Tongue (tissue), 2 donors: ENCODE measurements around the genes PRUNE1 and VPS72.

- RAMPAGE, long total RNA: no peak
Measured at GRCh38 chr1:150573415-150573755, 6.0 kb downstream of the MCL1 start.

GRCh38 chr1:150576267-150576664 is 3.1 kb downstream of the MCL1 start:
- RAMPAGE, long total RNA: no peak

GRCh38 chr1:150614041-150614498 is 15.3 kb downstream of the ENSA start:
- RAMPAGE, long total RNA: no peak

- RAMPAGE, long total RNA: no peak
Measured at GRCh38 chr1:150809660-150810067, 1.6 kb upstream of the CTSK start.

GRCh38 chr1:150875560-150875838 is 900 bp downstream of the ARNT start:
- RAMPAGE, long total RNA: no peak

- RAMPAGE, long total RNA: no peak
Measured at GRCh38 chr1:151008060-151008890, at the start of gene PRUNE1. PRUNE1 (plus strand) TSS chr1:151008449.

DNA sequence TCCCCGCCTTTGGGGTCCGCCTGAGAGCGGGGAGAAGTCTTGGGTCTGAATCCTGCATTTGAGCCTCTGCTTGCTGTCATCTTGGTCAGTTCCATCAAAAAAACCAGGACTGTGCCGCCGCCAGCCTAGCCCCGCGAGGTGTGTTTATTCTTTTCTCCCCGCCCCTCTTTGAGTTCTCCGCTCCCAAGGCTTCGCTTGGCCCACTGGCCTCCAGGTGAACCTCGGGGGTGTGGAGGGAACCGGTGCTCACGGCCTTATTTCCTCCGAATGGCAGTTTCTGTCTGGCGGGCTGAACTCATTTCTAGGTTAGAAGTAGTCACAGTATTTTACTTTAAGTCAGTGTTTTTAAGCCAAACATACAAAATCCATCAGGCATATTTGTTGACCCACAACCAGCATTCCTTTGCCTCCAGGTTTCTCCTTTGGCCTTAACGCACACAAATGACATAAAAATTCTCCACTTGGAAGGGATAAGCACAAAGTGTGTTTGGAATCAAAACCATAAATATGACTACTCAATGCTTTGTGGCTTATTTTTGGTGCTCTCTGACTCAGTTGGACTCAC is 724 bp downstream of the PRUNE1 start:
- RAMPAGE, long total RNA: no peak

DNA sequence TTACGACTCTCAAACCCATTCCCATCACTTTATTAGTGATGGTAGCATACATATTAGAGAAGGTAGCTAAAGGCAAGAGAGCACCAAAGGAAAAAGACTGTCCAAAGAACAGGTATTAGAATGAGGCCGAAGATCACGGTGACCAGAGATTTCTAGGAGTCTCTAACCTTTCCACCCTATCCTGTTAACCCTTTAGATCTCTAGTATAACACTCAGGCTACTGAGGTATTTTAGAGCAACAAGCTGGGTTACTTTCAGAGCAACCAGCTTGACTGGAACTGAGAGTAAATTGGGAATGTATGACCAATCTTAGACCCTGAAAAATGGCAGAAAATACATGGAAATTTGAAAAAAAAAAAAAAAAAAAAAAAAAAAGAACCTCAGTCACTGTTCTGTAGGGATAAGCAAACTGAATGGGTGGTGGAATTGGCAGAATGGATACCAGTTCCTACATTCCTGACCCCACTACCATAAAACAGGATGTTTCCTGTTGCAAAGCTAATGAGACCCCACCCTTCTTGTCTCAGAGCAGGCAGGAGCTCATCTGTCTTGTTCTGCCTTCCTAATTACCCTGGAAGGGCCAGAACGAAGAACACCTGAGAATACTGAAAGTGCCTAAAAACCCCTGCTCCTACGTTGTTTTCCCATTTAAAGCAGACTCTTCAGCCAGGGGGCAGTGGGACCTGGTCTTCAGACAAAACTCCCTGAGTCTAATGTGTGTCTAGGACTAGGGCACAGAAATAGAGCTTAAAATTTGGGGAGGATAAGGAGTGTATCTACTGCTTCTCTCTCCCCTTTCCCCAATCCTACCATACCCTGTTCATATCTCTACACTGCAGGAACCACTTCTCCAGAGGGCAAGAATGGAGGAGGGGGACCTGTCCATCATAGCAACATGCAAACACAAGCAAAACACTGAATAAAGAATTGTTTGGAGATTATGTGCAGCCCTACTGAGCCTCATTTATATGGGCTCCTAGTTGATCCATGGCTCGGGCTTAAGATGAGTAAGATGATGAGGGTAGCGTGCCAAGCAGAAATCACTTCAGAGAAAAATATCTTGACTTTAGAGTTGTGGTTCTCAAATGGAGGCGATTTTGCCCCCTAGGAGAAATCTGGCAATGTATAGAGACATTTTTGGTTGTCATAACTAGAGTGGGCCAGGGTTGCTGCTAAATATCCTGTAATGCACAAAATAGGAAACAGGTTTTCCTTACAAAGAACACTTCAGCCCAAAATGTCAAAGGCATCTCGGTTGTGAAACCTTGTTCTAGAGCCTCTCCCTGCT is 3.9 kb downstream of the C1orf56 start:
- RAMPAGE, long total RNA: no peak

- RAMPAGE, long total RNA: start-site peak on the minus strand at chr1:151190156-151190191, 327 and 132 reads in 2 replicates
Measured at GRCh38 chr1:151189462-151190465, at the start of gene VPS72. VPS72 (minus strand) TSS chr1:151190197.

DNA sequence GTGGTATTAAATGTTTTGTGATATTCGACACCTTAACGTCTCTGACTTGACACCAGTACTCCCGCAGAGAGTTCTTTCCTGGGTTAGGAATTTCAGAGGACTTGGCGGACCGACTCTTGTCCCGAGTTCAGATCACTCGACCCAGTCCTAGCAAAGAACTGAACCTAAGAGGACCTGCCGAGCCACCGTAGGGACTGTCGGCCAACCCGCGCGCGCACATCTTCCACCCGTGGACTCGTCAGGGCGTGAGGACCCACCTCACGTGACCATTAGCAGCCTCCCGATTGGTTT is 213 bp upstream of the PIP5K1A start:
- RAMPAGE, long total RNA: no peak

DNA sequence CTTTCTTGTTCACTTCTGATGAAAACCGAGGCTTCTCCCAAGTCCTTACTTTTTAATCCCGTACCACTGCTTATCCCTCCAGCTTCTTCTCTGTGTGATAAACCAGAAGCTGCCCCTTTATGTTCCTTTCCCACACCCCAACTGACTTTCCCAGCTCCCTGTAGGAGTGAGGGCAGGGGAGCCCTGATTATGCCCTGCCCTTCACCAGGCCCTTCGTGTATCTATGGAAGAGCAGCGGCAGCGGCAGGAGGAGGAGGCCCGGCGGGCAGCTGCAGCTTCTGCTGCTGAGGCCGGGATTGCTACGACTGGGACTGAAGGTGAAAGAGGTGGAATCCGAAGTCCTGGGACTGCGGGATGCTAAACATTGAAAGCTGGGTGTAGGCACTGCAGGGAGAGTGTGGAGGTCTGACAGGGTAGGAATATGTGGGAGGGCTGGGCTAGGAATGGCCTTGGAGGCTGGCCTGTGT is 11.3 kb downstream of the PSMD4 start:
- RAMPAGE, long total RNA: no peak

- RAMPAGE, long total RNA: no peak
Measured at GRCh38 chr1:151309869-151310425, 17.3 kb downstream of the PI4KB start.

GRCh38 chr1:151340742-151341368 is 6.2 kb downstream of the RFX5 start:
- RAMPAGE, long total RNA: no peak

DNA sequence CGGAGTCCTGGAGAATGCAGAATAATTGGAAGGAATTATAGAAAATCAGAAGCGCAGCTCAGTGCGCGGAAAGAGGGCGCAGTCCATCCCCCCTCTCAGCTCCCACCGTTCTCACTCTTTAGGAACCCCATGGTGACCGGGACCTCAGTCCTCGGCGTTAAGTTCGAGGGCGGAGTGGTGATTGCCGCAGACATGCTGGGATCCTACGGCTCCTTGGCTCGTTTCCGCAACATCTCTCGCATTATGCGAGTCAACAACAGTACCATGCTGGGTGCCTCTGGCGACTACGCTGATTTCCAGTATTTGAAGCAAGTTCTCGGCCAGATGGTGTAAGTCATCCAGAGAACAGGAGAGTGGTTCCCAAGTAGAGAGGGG is 473 bp downstream of the PSMB4 start:
- RAMPAGE, long total RNA: no peak

DNA sequence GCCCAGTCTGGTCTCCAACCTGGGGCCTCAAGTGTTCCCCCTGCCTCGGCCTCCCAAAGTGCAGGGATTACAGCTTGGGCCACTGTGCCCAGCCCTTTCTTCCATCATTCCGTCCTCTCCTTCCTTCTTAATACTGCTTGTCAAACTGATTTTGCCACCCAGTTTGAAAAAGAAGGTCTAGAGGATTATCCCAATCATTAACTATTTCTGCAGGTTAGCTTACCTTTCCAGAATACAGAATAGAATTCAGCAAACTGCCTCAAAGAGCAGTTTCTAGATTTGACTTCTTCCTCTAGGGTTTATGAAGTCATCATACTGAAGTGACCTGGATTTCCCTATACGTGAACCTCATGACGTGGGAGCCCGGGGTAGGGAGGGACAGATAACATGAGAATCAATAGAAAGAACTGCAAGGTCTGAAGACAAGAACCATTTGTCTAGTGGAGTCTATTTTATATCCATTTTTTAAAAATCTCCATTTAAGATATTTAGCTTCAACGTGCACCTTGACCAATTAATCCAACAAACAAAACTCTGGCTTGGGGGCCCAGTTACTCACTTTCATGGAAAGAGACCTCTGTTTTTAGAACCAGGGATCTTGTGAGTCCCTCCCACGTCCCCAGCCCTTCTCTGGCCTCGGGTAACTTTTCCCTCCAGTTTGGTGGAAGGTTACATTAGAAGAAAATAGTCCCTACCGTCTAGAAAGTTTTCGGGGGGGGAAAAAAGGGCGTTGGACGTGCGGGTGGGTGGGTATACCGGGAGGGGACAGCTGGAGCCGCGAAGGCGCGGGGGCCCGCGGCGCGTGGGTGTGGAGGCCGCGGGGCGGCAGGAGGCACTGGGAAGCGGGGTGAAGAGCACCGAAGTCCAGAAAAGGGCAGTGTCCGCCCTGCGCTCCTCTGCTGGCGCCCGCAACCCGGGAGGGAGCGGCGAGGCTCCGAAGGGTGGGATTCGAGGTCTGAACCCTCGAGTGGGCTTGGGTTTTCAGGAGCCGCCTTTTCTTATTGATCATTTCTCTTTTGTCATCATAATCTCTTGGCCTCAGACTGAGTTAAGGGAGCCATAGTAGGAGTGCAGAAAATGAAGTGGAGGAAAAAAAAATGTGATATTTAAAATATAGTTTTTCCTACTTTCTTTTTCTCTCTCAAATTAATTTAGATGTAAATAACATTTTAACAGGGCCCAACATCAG is 13.8 kb upstream of the POGZ start:
- RAMPAGE, long total RNA: no peak

DNA sequence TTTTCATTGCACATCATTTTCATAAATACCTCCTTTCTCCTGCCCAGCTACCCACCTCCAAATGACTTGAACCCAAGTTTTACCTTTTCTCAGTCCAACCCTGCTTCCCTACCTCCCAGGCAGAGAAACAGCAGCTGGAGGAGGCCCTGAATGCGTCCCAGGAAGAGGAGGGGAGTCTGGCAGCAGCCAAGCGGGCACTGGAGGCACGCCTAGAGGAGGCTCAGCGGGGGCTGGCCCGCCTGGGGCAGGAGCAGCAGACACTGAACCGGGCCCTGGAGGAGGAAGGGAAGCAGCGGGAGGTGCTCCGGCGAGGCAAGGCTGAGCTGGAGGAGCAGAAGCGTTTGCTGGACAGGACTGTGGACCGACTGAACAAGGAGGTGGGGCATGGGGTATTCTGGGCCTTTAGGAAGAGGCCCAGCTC is 9.7 kb upstream of the TUFT1 start:
- RAMPAGE, long total RNA: no peak

GRCh38 chr1:151540034-151540258 is 163 bp upstream of the TUFT1 start:
- RAMPAGE, long total RNA: no peak

GRCh38 chr1:151574877-151575476 is 34.9 kb downstream of the TUFT1 start:
- RAMPAGE, long total RNA: no peak

DNA sequence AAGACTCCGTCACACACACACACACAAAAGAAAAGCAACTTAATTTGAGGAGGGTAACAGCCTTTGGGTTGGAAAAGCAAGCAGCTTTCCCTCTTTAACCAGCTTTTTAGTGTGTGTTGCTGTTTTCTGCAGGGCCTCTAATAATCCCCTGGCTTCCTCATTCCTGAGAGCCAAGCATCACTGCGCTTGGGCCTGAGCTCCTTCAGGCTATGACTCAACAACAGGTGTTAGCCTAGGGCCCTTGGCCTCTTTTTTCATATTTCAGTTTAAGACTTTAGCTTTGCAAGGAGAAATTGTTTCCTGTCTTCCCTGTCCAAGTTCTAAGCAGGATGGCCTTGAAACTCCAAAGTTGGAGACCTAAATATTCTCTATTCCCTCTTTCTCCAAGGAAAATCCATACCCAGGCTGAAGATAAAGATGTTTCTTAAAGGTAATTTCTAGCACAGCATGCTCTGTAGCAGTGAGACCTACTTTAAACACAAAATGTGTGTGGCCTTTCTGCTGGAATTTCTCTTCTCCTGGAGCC is 26.2 kb upstream of the SNX27 start:
- RAMPAGE, long total RNA: no peak

GRCh38 chr1:151611239-151611670 is 595 bp upstream of the SNX27 start:
- RAMPAGE, long total RNA: no peak